Neutrophil (primary cell): Measurements from ENCODE around the gene TLR1.

GRCh38 chr4:37675794-37676401 is 10.3 kb downstream of the RELL1 start:
- PRO-cap: no peak

GRCh38 chr4:37884868-37885446 is 5.9 kb upstream of the TBC1D1 start:
- PRO-cap: no peak

- PRO-cap: no peak
These were observed 28.4 kb downstream of the PTTG2 start for GRCh38 chr4:37988466-37989130.

- PRO-cap: no peak
These were observed 44.7 kb downstream of the PTTG2 start for GRCh38 chr4:38004779-38005372.

GRCh38 chr4:38068922-38069640 is 108.9 kb downstream of the PTTG2 start:
- PRO-cap: no peak

GRCh38 chr4:38079012-38079446 is 118.8 kb downstream of the PTTG2 start:
- PRO-cap: no peak

GRCh38 chr4:38119782-38120708 is 159.8 kb downstream of the PTTG2 start:
- PRO-cap: no peak

GRCh38 chr4:38230104-38230948 is 270.1 kb downstream of the PTTG2 start:
- PRO-cap: no peak

DNA sequence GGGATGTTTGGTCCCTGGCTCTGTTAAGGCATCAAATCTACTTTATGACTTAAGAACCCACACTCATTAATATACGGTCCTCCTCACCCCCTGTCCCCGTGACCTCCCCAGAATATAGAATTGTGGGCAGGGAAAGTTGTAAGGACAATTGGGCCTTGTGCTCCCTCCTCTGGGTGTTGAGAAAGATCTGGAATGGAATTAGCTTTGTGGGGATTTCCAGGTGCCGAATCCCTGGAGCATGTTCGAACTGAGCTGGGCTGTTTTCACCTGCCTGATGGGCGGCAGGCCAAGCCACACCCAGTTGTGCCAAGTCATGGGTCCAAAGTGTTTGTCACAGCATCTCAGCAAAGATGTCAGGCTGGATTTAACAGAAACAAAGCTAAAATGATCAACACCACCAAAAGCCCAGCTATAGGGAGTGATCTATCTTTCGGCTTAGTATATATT is 349.3 kb upstream of the KLF3 start:
- PRO-cap: no peak

GRCh38 chr4:38328201-38328706 is 335.7 kb upstream of the KLF3 start:
- PRO-cap: no peak

GRCh38 chr4:38610904-38611579 is 53.0 kb upstream of the KLF3 start:
- PRO-cap: no peak

DNA sequence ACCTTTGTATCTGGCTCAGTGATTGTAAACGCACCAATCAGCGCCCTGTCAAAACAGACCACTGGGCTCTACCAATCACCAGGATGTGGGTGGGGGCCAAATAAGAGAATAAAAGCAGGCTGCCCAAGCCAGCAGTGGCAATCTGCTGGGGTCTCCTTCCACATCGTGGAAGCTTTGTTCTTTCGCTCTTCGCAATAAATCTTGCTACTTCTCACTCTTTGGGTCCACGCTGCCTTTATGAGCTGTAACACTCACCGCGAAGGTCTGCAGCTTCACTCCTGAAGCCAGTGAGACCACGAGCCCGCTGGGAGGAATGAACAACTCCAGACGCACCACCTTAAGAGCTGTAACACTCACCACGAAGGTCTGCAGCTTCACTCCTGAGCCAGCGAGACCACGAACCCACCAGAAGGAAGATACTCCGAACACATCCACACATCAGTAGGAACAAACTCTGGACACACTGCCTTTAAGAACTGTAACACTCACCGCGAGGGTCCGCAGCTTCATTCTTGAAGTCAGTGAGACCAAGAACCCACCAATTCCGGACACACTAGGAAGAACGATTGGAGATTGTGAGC is 36.4 kb upstream of the KLF3 start:
- PRO-cap: no peak

DNA sequence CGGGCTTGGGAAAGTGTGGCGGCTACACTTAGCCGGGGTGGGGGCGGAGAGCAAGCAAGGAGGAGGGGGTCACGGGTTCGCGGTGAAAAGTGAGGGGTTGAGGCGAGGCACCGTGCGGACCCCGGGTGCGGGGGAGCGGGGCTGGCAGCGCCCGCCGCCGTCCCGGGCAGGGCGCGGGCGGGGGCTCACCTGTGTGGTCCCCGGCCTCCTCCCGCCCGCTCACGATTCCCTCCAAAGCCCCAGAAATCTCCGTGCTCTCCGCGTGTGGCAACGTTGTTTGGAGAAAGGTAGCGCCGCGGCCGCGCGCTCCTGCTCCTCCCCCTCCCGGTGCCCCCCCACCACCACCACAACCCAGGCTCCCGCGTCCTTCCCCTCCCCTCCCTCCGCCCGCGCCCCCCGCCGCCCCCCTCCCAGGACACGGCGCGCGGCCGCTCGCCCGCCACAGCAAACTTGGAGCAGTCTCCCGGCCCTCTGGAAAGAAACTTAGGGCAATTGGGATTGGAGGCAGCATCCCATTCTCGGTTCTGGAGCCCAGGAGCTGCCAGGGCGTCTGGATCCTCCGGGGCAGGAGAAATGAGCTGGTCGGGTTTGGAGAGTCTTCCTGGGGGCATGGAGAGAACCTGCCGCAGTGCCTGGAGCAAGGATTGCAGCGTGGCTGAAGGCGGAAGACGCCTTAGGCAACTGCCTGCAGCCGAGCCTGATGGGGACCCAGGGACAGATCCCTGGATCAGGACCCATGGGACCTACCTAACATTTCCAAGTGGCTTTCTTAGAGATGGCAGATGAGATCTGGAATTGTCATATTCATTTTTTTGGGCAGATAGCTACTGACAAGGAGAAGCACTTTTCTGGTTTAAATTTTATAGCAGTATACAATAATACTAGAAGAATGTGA is 853 bp downstream of the KLF3 start:
- PRO-cap: bidirectional peak, plus-strand start at position 270 of the sequence, minus-strand start at position 253 of the sequence

GRCh38 chr4:38676079-38676702 is 12.2 kb downstream of the KLF3 start:
- PRO-cap: no peak

- PRO-cap: no peak
These were observed 34.6 kb downstream of the KLF3 start for GRCh38 chr4:38698431-38699133.

DNA sequence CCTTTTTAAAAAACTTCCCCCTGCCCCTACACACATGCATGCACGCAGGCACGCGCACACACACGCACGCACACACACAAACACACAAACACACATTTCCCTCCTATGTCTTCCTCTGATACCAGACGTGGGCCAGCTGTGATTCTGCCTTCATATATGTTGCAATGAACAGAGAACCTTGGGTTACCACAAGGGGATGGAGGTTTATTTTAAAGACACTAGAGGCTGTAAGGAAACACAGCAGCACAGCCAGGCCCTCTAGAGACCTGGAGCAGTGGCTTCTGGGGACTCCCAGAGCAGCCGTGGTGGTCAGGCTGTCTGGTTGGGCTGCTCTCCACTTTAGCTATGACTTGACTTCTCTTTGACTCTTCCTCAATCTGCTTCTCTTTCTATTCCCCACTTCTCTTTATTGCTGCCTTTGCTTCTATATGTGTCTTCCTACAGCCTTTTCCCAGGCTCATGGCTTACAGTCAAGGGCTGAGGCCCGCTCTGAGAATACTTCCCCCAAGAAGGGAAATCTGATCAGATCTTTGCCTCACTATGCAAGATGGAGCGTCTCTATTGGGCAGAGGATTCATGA is 3.2 kb upstream of the TLR10 start:
- PRO-cap: unidirectional peak, minus-strand start at position 379 of the sequence

DNA sequence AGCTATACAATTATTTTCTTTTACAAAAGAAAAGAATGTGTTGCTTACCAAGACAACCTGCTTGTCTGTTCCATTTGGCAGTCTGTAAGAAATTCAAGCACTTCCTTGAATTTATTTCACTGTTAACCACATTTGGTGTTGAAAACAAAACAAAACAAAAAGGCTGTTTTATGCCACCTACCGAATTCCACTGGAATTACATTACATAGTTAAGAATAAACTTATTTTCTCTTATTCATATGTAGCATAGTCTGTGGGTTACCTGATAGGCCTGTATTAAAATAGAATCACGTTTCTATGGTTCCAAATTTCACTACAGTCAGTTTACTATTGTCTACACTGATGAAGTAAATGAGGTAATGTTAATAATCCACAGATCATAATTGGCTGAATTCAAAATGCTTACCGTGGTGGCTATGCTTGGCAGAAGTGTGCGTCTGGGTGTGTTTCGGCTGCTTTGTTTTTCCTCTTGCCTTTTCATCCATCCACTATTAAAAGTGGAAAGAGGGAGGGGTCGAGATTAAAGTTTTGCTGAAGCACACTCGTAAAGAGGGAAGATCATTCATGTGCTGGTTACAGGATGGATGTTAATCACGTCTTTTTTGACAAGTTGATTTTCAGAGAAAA is at the start of gene TLR1:
TSS of gene TLR1 (minus strand) at position 86 of the 627 bp plus-strand sequence.
- PRO-cap: no peak

GRCh38 chr4:38816267-38817047 is 11.9 kb upstream of the TLR1 start:
- PRO-cap: no peak

DNA sequence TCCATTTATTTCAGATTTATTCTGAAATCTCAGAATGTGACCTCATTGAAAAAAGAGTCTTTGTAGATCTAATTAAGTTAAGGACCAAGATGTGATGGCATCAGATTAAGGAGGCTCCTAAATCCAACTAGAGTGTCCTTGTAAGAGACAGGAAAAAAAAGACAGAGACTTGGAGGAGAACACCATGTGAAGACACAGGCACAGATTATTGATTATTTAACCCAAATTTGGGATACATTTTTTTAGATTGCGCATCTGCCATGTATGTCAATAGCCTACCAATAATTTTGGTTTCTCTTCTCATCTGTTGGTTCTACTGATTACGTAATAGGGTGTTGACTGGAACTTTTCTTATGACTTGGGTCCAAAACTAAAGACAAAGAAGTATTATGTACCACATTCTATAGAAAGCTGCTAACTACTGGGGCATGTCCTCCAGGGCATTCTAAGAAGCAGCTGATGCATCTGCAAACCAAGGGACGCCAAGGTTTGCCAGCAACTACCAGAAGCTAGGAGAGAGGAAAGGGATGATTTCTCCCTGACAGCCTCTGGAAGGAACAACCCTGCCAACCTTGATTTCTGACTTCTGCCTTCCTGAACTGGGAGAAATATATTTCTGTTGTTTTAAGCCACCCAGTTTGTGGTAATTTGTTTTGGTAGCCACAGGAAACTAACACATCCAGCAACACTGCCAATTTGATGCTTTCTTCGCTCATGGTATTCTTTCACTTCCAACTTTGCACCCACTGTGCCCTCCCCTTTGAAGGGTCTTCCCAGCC is 15.7 kb upstream of the TLR1 start:
- PRO-cap: no peak

DNA sequence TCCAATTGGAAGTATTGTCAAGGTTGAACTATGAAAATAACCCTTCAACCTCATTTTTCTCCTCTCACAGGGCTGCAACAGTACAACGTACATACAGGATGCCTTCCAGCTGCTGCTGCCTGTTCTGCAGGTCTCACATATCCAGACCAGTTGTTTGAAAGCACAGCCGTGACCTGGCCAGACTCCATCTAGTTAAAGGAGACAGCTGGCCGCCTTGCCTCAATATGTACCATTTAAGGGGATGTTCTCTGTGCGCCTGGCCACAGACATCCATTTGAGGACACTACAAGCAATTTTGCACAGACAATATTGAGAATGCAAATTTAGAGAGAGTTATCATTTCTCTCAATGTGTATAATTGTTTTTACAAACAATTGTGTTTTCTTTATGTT is 75.8 kb downstream of the FAM114A1 start:
- PRO-cap: no peak